Mesenchymal stem cell of the bone marrow (primary cell): ENCODE results near the genes ZNF155, CEACAM20 and TOMM40.

DNA sequence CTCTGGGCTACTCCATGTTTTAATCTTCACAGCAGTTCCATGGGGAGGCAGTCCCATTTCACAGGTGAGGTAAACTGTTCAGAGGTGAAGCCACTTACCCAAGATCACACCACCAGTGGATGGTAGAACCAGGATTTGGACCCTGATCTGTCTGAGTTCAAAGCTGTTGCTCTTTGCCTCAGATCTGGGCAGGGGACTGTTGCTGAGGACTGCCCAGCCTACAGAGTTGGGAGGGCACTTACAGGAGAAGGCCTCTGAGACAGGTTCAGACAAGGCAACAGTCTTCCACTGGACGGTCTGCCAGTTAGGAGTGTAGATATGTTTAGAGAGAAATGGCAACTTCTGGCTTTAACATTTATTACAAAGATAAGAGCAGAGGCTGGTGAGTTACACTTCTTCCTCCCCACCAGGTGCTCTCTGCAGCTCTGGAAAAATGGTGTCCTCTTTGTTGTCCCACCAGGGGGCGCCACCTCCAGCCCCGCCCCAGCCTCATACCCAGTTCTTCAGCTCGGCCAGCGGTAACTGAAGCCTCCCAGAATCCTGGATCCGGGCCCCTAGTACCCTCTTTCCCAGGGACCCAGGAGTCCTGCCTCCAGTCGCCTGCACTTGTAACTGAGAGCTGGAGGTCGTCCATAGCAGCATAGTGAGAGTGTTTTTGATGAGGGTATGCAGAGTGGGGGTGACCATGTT is 11.6 kb upstream of the SMG9 start:
- CAGE, long polyA plus RNA = no peak

GRCh38 chr19:43913143-43914360 is 21.5 kb downstream of the ZNF45 start:
- CAGE, long polyA plus RNA = no peak

DNA sequence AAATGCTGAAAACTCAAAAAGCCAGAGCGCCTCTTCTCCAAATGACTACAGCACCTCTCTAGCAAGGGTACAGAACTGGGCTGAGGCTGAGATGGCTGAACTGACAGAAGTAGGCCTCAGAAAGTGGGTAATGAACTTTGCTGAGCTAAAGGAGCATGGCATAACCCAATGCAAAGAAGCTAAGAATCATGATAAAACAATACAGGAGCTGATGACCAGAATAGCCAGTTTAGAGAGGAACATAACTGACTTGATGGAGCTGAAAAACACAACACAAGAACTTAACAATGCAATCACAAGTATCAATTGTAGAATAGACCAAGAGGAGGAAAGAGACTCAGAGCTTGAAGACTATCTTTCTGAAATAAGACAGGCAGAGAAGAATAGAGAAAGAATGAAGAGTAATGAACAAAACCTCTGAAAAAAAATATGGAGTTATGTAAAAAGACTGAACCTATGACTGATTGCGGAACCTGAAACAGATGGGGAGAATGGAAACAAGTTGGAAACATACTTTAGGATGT is 13.6 kb upstream of the ZNF155 start:
- CAGE, long polyA plus RNA = no peak

- CAGE, long polyA plus RNA = no peak
Measured at GRCh38 chr19:43983844-43985069, at the start of gene ZNF155. ZNF155 (plus strand) TSS chr19:43984188.

DNA sequence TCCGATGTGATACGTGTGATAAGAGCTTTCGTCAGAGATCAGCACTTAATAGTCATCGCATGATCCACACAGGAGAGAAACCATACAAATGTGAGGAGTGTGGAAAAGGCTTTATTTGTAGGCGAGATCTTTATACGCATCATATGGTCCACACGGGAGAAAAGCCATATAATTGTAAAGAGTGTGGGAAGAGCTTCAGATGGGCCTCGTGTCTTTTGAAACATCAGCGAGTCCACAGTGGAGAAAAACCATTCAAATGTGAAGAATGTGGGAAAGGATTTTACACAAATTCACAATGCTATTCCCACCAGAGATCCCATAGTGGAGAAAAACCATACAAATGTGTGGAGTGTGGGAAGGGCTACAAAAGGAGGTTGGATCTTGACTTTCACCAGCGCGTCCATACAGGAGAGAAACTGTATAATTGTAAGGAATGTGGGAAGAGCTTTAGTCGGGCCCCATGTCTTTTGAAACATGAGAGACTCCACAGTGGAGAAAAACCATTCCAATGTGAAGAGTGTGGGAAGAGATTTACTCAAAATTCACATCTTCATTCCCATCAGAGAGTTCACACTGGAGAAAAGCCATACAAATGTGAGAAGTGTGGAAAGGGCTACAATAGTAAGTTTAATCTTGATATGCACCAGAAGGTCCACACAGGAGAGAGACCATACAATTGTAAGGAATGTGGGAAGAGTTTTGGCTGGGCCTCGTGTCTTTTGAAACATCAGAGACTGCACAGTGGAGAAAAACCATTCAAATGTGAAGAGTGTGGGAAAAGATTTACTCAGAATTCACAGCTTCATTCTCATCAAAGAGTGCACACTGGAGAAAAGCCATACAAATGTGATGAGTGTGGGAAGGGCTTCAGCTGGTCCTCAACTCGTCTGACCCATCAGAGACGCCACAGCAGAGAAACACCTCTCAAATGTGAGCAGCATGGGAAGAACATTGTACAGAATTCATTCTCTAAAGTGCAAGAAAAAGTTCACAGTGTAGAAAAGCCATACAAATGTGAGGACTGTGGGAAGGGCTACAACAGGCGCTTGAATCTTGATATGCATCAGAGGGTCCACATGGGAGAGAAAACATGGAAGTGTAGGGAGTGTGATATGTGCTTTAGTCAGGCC is 5.7 kb upstream of the ZNF225 start:
- CAGE, long polyA plus RNA = no peak

GRCh38 chr19:44410108-44410394 is 8.6 kb upstream of the ZNF285 start:
- CAGE, long polyA plus RNA = no peak

- CAGE, long polyA plus RNA = no peak
Measured at GRCh38 chr19:44529508-44529764, at the start of gene CEACAM20. CEACAM20 (minus strand) TSS chr19:44529675.

DNA sequence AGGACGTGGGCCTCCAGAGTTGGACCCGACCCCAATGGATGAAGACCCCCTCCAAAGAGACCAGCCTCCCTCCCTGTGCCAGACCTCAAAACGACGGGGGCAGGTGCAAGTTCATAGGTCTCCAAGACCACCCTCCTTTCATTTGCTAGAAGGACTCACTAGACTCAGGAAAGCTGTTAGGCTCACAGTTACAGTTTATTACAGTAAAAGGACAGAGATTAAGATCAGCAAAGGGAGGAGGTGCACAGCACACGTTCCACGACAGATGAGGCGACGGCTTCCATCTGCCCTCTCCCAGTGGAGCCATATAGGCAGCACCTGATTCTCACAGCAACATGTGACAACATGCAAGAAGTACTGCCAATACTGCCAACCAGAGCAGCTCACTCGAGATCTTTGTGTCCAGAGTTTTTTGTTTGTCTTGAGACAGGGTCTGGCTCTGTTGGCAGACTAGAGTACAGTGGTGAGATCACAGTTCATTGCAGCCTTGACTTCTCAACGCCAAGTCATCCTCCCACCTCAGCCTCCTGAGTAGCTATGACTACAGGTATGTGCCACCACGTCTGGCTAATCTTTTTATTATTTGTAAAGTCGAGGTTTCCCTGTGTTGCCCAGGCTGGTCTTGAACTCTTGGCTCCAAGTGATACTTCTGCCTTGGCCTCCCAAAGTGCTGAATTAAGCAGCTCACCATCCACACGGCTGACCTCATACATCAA is 9.3 kb upstream of the CEACAM19 start:
- CAGE, long polyA plus RNA = no peak

- CAGE, long polyA plus RNA = no peak
Measured at GRCh38 chr19:44744778-44745328, 3.7 kb upstream of the BCL3 start.

DNA sequence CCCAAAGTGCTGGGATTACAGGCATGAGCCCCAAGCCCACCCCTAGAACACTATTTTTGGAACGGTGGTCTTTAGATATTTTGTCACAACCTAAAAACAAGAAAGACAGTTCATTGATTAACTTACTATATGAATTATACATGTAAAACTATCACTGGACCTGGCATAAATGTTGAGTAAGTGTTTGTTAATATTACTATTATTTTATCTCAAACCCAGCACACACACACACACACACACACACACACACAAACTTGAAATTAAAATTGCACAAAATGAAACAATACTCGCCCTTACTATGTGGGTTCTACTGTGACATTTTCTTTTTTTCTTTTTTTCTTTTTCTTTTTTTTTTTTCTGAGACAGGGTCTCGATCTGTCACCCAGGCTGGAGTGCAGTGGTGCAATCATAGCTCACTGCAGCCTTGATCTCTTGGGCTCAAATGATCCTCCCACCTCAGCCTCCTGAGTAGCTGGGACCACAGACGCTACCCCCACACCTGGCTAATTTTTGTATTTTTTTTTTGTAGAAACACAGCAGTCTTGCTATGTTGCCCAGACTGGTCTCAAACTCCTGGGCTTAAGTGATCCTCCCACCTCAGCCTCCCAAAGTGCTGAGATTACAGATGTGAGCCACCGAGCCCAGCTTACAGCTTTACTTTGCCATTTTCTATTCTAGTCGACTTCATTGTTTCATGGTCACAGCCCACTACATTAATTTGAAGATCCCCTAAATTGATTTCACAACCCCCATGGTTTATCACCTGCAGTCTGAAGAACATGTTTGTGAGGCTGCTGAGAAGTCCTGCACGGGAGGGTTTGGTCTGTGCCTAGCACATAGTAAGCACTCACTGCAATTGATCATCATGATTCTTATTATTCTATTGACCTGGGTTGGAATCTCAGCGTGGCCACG is 3.6 kb downstream of the BCL3 start:
- CAGE, long polyA plus RNA = no peak

GRCh38 chr19:44848113-44848578 is 2.0 kb downstream of the NECTIN2 start:
- CAGE, long polyA plus RNA = no peak

DNA sequence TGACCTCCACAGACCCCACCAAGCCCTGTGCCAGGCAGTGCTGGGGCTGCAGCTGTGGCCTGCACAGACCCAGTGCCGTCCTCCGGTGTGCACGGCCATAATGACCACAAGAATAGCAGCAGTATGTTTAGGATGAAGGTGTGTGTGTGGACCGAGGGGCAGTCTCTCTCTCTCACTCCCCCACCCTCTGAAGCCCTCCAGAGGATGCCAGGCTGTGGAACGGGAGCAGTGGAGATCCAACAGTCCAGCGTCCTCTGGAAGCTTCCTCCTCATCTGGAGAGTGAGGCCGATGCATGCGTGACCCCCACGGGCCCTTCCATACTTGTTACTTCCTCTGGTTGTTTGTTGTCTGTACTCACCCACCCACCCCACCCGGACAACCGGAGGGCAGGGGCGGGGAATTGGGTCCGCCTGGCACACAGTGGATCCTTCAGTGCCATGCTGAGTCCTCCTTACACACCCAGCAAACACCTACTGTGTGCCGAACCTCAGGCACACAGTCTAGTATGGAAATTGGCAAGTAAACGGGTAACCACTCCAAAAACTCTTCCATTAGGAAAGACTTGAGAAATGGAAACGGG is 11.1 kb upstream of the TOMM40 start:
- CAGE, long polyA plus RNA = no peak

GRCh38 chr19:44891041-44891896 is at the start of gene TOMM40:
TOMM40 (plus strand) TSS chr19:44891254.
- CAGE, long polyA plus RNA = no peak

DNA sequence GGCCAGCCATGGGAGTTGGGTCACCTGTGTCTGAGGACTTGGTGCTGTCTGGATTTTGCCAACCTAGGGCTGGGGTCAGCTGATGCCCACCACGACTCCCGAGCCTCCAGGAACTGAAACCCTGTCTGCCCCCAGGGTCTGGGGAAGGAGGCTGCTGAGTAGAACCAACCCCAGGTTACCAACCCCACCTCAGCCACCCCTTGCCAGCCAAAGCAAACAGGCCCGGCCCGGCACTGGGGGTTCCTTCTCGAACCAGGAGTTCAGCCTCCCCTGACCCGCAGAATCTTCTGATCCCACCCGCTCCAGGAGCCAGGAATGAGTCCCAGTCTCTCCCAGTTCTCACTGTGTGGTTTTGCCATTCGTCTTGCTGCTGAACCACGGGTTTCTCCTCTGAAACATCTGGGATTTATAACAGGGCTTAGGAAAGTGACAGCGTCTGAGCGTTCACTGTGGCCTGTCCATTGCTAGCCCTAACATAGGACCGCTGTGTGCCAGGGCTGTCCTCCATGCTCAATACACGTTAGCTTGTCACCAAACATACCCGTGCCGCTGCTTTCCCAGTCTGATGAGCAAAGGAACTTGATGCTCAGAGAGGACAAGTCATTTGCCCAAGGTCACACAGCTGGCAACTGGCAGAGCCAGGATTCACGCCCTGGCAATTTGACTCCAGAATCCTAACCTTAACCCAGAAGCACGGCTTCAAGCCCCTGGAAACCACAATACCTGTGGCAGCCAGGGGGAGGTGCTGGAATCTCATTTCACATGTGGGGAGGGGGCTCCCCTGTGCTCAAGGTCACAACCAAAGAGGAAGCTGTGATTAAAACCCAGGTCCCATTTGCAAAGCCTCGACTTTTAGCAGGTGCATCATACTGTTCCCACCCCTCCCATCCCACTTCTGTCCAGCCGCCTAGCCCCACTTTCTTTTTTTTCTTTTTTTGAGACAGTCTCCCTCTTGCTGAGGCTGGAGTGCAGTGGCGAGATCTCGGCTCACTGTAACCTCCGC is 1.1 kb upstream of the APOE start:
- CAGE, long polyA plus RNA = no peak

DNA sequence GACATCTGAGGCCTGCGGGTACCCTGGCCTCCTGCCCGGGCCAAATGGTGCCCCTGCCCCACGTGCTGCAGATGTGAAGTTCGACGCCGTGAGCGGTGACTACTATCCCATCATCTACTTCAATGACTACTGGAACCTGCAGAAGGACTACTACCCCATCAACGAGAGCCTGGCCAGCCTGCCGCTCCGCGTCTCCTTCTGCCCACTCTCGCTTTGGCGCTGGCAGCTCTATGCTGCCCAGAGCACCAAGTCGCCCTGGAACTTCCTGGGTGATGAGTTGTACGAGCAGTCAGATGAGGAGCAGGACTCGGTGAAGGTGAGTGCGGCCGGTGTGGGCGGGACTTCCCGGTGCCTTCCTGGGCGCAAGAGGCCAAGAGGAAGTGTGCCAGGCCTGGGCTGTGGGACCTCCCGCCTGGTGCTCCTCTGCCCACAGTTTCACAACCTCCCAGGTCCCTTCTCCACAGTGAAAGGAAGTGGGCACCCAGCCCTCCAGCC is 14.1 kb upstream of the RELB start:
- CAGE, long polyA plus RNA = no peak

DNA sequence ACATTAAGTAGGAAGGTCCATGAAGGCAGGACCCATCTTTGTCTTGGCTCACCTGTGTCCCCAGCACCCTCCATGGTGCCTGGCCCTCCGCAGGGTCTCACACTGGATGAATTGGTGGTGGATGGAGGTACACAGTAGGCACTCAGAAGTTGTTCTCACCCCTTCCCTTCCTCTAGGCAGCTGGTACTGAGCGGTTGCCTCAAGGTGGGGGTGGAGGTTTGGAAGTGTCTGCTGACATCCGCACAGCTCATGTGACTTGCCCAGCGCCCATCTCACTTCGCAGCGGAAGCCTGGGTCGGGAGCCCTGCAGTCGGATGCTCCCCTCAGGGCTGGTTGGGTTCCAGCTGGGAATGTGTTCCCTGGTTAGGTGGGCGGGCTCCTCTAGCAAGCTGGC is 10.1 kb downstream of the PPP1R37 start:
- CAGE, long polyA plus RNA = no peak

DNA sequence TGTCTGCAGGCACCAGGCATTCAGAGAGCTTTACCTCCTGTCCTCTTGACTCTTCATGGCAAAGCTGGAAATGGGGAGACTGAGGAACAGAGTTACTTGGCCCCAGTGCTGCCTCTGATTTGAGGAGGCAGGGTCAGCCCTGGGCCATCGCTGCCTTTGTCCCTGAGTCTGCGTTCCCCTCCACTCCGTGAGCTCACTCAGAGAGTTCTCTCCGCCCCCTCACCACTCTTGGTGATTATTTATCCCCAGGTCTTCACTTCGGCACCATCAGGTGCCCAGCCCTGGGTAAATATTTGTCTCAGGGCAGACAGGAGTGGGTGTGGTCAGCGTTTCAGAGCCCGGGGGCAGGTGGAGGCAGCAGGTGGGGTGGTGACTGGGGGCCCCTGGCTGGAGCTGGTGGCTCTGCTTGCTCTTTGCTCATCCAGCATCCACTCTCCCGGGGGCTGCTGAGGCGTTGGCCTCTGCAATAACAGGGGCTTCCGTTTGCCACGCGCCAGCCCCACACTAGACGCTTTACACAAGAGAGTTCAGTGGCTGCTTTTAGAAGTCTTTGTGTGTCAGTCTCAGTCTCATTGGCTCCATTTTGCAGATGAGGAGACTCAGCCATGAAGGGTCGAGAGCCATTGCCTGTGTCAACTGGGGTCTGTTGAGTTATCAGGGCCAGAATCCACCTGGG is 20.7 kb downstream of the PPP1R37 start:
- CAGE, long polyA plus RNA = no peak

DNA sequence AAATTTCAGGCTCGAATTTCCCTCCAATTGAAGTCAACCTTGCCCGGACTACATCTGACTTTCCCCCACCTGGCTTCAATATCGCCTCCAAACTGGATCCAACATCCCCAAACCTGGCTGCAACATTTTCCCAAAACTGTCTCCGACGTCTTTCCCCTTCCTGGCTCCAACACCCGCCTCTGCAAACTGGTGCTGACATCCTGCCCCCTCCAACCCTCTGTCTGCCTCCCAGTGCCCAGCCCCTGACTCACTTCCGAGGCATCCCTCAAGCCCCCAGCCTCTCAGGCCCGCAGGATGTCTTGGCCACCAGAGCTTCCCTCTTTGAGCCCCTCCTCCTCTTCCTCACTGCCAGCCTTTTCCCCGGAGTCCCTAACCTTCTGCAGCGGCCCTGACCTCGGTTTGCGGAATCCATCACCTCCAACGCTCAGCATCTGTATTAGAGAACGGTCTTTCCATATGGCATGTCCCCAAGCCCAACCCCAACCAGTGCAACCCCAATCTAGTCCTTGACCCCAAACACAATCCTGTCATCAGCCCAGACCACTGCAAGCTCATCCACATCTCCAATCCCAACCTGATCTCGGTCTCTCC is 790 bp downstream of the EXOC3L2 start:
- CAGE, long polyA plus RNA = no peak

DNA sequence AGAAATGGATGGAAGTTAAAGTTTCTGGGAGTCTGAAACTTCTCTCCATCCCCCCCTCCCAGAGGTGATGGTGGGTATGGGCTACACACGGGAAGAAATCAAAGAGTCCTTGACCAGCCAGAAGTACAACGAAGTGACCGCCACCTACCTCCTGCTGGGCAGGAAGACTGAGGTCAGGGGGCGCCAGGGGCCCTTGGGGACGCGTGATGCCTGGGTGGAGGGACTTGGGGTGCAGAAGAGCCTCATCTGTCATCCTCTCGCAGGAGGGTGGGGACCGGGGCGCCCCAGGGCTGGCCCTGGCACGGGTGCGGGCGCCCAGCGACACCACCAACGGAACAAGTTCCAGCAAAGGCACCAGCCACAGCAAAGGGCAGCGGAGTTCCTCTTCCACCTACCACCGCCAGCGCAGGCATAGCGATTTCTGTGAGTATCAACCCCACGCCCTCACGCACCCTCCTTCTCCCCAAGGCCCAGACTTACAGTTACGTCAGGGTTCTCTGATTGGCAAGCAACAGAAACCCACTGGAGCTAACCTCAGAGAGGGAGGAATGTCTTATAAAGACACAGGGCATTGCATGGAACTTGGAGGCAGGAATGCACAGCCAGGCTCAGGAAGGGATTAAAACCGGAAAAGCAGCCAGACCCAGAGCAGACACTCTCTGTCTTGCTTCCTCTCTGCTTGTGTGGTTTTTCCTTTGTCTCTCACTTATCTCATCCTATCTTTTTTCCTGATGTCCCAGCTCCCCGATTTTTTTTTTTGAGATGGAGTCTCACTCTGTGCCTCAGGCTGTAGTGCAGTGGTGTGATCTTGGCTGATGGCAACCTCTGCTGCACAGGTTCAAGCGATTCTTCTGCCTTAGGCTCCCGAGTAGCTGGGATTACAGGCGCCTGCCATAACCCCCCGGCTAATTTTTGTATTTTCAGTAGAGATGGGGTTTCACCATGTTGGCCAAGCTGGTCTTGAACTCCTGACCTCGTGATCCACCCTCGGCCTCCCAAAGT is 29.5 kb downstream of the MARK4 start:
- CAGE, long polyA plus RNA = no peak

DNA sequence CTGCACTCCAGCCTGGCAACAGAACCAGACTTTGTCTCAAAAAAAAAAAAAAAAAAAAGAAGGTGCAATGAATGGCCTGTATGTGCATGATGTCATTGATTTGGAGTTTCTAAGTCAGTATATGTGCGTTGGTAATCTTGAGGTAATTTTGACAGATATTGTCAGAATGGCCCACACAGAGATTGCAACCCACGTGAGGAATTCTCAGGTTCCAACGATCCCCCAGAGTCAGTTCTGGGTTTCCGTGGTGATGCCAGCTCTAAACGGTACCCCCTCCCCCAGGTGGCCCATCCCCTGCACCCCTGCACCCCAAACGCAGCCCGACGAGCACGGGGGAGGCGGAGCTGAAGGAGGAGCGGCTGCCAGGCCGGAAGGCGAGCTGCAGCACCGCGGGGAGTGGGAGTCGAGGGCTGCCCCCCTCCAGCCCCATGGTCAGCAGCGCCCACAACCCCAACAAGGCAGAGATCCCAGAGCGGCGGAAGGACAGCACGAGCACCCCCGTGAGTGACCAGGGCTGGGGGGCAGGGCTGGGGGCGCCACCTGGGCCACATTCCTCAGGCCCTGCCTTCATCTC is 35.4 kb downstream of the CKM start:
- CAGE, long polyA plus RNA = no peak